ENCODE measurements around a stretch of chr7.

- PRO-cap = no peak
- RRBS, 2 experiments = no CpG with 5 or more reads among the region's 8 CpGs
These were observed 53.7 kb upstream of the VIPR2 start for GRCh38 chr7:159198274-159198789.